Parietal lobe (tissue), 2 donors: ENCODE data around the genes CHRNA7, ARHGAP11A, PGBD4 and GOLGA8A.

- RAMPAGE, long total RNA = no peak
These were observed 157.4 kb downstream of the KLF13 start for GRCh38 chr15:31484034-31484383.

DNA sequence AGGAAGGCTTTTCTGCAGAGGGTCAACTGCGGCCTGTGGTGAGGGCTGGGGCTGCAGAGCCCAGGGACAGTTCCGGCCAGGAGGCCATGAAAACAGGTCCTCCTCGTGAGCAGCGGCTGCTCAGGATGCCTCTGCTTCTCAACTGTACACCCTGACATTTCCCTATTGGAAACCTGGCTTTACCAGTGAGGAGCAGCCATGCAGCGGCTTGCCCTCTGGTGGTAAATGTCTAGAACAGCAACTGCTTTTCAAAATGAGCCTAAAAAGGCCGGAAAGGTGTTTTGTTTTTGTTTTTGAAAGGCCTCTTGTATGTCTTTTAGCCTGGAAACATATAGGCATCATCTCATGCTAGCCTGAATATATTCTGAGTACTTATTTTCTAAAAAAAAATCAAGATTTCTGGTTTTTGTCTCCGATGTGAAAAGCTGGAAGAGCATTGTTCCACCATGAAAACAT, 163.4 kb downstream of the KLF13 start:
- RAMPAGE, long total RNA = no peak

DNA sequence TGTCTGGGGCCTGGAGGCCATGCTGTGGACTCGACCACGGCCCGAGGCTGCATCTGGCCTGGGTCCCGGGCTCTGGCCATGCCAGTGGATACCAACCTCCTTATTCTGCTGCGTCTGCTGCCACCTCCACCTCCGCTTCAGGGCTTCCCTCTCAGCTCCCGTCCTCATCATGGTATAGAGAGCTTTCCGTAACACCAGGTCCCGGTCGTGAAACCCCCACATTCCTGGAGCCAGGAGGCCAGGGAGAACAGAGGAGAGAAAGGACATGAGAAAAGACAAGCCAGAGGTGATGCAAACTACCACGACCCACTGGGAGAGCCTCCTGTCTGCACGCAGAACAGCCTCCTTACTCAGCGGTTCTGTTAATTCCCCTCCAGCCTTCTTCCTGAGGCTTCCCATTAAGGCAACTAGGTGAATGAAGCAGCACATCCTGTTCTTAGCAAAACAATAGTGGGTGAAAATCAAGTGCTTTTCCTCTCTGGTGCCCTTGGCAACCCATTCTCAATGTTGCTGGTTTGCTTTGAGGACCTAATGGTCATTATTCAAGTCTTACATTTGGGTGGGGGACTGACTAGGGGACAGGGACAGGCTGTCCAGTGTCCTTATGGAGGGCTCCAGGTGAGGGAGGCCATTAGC, 200.6 kb downstream of the KLF13 start:
- RAMPAGE, long total RNA = no peak

GRCh38 chr15:31871288-31871487, 715 bp upstream of the OTUD7A start:
- RAMPAGE, long total RNA = no peak

- RAMPAGE, long total RNA = no peak
These were observed at the start of gene CHRNA7 for GRCh38 chr15:32030199-32030803. Gene CHRNA7 (plus strand): TSS chr15:32030515.

DNA sequence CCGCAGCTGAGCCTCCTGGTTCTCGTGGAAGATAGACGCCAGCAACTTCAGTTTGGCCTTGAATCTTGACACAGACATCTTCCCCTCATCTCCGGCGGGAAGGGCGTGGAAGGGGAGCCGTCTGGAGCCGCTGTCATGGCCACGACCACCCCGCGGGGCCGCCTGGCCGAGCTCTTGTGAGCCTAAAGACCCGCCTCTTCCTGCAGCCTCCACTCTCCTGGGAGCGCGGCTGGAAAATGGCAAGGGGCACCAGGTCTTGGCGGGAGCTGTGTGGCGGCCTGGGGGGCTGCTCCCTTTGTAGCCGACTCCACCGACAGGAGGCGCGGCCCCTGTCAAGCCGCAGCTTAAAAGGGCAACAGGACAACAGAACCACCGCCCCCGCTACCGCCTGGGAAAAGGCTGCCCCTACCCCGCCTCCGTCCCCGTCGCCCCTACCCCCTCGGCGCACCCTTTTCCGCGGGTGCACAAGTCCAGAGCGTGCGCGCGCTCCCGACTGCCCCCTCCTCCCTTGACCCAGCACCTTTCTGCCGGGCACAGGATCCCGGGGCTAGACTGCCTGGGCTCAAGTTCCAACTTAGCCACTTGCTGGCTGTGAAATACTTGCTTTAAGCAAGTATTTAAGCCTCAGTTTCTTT, 60.4 kb downstream of the GOLGA8K start:
- RAMPAGE, long total RNA = no peak

DNA sequence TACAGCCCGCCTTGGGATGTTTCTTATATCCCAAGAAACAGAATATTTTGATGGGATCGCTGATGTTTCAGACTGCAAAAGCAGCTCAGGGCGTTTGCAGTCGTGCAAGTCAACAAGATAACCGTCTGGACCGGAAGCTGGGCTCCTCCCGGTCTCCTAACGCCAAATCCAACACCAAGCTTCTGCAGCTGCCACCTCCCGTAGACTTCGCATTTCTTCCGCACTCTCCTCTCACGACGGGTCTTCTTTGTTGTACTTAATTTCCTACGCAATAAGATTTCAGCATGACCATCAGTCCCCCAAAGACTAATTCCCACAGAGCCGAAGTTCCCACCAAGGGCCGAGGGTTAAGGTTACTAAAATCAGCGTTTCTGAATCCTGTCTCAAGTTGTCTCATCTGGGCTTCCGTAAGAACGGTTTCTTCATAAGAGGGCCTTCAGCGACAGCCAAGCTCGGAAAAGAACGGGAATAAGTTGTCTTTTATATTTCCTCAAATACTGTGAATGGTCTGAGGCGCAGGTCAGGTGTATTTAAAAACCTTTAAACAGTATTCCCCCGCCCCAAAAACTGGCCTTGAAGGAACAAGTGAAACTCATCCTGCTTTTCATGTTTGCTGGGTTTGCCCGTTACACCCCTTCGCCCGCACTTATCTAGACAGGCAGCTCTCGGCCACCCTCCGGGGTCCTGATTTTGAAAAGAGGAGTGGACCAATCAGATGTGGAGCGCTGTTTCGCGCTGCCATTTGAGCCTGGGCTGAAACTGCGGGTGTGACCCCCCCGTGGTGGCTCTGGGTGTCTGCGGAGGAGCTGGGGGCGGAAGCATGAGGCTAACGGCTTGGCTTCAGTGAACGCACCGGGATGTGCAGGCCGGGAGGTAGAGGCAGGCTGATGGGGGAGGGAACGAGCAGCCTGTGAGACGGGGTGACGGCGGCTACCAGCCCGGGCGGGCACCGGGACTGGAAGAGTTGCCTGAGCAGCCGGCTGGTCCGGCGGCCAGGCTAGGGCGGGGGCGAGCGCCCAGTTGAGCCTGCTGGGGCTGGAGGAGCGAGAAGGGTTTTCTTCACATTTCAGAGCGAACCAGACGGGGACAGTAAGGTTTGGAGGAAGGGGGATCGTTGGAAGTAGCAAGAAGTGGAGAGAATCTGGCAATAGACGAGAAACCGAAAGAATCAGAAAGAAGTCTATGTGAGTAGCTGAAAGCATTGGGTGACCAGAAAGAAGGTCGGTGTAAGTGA, at the start of gene ARHGAP11A:
Gene ARHGAP11A (plus strand): TSS at position 770 of the 1,234 bp plus-strand sequence.
- RAMPAGE, long total RNA = no peak

DNA sequence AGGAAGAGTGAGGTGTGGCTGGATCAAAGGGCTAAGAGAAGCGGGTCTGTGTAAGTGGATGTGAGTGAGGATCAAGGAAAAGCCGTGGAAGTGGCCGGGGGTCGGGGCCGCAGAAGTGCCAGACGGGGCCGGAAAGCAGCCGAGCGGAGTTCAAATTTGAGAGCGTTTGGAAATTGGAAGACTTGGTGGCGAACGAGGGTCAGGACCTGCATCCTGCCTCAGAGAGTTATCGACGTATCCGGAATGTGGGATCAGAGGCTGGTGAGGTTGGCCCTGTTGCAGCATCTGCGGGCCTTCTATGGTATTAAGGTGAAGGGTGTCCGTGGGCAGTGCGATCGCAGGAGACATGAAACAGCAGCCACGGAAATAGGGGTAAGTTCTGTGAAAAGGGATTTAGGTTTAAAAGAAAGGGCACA, 673 bp downstream of the ARHGAP11A start:
- RAMPAGE, long total RNA = no peak

- RAMPAGE, long total RNA = no peak
These were observed 80.9 kb downstream of the GREM1 start for GRCh38 chr15:32798548-32799251.

DNA sequence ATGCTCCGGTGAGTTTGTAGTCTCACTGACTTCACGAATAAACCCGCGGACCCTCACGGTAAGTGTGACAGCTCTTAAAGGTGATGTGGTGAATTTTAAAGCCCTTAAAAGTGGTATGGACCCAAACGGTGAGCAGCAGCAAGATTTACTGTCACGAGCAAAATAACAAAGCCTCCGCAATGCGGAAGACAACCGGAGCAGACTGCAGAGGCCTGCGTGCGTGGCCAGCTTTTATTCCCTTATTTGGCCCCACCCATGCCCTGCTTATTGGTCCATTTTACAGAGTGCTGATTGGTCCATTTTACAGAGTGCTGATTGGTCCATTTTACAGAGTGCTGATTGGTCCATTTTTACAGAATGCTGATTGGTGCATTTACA, 65.9 kb downstream of the FMN1 start:
- RAMPAGE, long total RNA = no peak

DNA sequence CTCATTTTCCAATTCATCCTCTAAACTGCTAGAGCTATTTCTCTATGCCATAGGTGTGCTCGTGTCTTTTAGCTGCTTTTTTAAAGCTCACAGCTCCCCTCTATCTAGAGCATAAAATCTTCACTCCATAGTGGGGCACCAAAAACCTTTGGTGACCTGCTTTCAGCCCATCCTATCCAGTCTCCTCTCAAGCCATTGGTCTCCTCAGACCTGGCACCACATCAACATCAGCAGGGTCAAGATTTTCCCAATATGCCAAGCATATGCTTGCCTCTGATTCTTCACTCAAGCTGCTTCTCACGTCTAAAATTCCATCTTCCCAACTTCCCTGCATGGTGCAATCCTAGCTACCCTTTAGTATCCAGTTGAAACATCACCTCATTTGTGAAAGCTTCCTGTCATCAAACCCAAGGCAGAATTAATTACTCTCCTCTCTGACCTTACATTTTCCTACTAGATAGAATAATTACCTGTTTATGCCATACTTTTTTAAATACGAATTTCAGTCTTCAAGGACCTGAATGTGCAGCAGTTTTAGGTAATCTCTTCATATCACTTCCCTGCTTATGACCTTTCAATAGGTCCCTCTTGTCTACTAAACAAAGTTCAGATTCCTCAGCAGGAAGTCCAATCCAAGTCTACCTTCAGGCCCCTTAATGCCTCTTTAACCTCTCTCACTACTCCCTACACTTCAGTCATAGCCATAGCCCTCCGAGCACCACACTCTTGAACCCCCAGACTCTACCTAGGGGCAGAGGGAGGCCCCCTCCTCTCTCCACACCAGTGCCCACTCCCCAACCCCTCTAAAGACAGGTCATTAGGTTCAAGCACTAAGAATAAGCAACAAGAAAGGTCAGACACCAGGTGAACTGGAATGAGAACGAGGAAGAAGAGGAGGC, 9.3 kb upstream of the CHRM5 start:
- RAMPAGE, long total RNA = no peak

DNA sequence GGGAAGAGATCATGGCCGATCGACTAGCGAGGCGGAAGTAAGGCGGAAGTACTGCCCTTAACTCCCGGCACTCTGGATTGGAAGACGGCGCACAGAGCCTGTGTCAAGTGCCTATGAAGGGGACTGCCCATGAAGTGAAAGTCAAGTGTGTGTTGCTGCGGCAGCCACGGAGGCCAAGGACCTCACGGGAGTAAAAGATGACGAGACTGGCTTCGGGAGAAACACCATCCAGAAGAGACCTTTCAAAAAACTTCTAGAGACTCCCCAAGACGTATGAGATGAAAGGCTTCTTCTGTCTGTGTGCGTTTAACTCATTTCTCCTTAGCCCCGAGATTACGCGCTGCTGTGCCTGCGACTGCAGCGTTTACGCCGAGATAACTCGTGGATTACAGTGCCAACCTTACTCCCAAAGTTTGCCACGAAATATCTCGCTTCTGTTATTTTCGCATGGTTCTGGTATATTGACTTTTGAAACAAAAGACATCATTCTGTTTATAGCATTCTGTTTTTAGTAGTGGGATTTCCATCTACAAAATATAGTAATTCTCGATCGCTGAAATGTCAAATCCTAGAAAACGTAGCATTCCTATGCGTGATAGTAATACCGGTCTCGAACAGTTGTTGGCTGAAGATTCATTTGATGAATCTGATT, at the start of gene PGBD4:
Gene PGBD4 (plus strand): TSS at position 110 of the 652 bp plus-strand sequence.
- RAMPAGE, long total RNA = no peak

DNA sequence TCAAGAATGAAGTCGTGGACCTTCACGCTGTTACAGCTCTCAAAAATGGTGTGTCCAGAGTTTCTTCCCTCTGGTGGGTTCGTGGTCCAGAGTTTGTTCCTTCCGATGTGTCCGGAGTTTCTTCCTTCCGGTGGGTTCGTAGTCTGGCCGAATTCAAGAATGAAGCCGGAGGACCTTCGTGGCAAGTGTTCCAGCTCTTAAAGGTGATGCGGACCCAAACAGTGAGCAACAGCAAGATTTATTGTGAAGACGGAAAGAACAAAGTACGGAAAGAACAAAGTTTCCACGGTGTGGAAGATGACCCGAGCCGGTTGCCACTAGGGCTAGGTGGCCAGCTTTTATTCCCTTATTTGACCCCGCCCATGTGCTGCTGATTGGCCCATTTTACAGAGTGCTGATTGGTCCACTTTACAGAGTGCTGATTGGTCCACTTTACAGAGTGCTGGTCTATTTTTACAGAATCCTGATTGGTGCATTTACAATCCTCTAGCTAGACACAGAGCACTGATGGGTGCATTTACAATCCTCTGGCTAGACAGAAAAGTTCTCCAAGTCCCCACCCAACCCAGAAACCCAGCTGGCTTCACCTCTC, 10.2 kb downstream of the KATNBL1 start:
- RAMPAGE, long total RNA = no peak

GRCh38 chr15:34364770-34365801, 1.9 kb downstream of the LPCAT4 start:
- RAMPAGE, long total RNA = no peak

GRCh38 chr15:34437606-34438050, at the start of gene GOLGA8A:
Gene GOLGA8A (minus strand): TSS chr15:34437808.
- RAMPAGE, long total RNA = no peak

DNA sequence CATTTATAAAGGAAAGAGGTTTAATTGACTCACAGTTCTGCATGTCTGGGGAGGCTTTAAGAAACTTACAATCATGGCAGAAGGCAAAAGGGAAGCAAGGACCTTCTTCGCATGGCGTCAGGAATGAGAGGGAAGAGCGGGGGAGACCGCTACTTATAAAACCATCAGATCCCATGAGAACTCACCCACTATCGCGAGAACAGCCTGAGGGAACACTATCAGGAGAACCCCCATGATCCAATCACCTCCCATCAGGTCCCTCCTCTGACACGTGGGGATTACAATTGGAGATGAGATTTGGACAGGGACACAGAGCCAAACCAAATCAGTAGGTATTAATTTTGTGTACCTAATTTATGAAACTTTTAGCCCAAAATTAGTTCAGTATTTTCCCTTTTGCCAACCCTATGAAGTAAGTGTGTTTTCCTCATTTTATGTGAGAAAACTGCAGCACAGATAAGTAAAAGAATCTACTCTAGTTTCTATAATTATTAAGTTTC, 4.9 kb upstream of the GOLGA8B start:
- RAMPAGE, long total RNA = no peak

DNA sequence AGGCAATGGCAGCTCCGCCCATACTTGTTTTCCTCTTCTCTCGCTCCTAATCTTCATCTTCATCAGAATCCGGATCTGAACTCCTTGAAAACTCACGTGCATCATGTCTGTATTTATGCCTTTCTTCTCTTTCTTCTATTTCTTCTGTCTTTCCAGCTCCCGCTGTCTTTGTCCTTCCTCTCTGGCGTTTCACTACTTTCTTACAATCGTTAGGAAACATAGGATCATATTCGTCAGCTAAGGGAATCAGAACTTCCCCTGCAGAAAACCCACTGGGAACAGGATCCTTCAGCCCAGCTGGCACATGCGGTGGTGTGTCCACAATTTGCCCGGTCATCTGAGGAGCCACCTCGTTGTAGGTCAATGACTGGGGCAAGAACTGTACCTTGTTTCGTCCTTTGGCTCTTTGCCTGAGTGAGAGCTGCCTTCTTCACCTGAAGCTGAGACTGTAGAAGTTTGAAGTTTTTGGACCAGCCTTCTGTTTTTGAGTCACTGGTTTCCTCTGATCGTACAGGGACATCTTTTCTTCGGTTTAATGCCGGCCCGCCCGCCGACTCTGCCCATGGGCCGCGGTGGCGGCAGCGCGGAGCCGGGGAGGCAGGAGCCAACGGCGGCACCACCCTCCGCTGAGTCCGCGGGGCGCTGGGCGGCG, 214.0 kb upstream of the NANOGP8 start:
- RAMPAGE, long total RNA = no peak

- RAMPAGE, long total RNA = no peak
These were observed 16.3 kb downstream of the CDIN1 start for GRCh38 chr15:36595665-36596196.

DNA sequence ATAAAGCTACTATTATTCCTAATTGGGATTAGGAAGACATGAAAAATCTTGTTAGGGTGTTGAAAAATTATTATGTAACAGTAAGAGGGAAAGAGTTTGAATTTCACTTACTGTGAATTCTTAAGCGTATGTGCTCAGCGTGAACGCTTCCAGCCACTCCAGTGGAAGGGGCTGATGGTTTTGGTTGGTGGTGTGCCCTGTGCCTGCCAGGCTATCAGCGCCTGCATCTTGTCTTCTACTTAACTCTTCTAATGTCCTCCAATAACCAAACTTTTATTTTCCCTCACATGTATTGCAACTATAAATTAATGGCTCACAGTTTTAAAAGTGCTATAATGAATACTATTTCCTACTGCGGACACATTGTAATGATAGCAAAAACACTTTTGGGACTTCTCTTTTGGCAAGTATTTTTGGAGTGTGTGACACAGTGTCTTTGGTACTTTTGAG, 22.6 kb downstream of the CDIN1 start:
- RAMPAGE, long total RNA = no peak

- RAMPAGE, long total RNA = no peak
These were observed 212.3 kb downstream of the CDIN1 start for GRCh38 chr15:36791775-36792168.